ENCODE measurements around the genes DDX43 and EEF1A1.

- PRO-cap, 2 experiments, result no peak in any of the 2 experiments
These were observed 215 bp downstream of the OGFRL1 start for GRCh38 chr6:71288867-71289185.

DNA sequence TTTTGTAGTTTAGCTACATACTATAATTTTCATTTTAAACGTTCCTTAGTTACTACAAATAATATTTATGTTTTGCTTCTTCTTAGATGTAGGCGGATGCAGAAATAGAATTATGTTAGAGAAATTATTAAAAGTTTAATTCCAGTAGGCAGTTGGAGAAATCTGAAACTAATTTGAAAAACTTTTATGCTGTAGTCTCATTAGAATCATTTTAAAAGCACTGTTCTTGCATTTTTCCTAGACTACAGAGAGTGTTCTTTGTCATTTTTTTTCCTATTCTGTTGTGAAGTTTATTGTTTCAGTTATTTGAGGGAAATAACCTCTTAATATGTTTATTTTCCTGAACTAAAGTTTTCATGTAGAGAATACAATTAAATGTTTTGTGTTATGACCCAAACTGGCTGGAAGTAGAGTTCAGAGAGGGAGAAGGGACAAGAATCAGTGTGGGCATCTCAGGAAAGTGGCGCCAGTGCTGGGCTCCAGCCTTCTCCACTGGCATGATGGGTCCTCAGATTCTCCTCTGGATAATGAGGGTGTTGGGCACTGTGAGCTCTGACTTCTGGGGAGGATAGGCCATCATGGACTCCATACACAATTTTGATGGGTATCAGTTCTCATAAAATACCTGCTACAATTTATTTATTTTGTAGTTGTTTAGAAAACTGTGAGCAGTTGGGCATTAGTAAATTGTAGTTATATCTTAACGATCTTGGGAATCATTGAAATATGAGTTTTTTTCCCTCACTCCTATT lies 18.3 kb downstream of the OGFRL1 start:
- PRO-cap, 2 experiments, result no peak in any of the 2 experiments

GRCh38 chr6:71406063-71407363 lies 117.9 kb downstream of the OGFRL1 start:
- PRO-cap, 2 experiments, result no peak in any of the 2 experiments

DNA sequence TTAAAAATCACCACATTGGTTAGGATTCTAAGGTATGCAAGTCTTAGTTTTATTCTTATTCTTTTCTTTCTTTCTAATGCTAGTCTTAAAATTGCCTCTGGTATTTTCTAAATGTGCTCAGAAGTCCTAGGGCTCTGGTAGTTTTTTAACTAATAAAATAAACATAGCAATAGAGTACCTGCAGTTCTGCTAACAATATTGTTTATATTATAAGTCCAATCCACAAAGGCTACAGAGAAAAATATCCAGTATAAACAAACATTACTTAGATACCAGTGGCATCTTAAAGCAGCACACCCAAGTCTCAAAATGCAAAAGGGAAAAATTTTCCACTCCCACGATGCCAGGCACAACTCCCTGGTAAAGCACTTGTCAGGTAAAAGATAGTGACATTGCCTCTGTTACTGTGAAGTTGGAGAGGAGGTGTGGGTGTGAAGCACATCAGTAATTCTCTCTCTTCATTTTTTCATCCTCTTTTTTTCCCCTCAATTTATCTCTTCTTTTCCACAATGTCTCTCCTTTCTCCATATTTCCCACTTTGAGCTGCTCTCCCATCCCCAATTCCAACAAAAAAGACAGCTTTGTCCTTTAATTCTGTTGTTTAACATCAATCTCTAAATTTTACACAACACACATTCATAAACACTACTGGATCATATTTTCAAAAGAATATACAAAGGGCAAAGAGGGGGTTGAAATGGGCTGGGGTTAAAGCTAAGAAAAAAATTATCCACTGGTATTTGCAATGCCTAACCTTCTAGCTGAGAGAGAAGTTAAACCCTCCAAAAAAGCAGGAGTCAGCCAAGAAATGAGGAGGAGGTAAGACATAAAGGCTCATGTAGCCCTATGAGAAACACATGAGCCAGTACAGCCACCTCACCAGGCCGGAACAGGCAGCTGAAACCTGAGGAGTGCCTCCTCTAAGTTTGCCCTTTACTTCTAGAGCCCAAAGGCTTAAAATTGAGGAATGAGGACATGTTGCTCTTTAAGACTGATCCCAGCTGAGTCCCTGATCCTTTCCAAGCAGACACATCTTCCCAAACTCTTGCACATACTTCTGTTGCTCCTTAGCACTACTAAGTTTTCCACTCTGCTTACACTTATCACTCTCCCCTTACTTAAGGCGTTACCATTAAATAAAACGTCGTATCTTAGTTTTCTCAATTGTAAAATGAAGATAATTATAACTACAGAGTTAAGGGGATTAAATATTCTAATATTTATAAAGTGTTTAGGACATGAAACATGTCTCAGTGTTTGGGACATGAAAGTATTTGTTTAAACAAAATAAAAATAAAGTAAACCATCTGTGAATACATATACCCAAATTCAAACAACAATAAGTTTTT lies 123.7 kb downstream of the OGFRL1 start:
- PRO-cap, 2 experiments, result peak in 2 of 2 experiments; most common plus-strand start position 865 of the sequence (in 1); most common minus-strand start position 821 of the sequence (in 1)

DNA sequence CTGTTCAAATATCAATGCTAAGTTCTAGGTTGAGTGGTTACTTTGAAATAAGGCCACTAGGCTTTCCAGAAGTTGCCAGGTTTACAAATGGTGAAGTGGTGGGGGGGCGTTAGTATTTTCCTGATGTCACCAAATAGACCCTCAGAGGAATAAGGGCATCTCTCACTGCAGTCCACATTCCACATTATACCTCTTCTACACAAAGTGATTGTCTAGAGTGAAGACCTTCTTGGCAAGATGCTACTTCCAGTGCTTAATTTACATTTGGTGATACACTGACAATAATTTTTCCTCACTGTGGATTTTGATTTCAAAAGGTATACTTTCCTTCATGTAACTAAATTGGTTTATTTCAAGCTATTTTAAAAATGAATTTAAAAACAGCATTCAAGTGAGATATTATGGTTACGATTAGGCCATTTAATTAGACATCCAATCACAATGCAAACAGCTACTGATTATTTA lies 129.3 kb downstream of the OGFRL1 start:
- PRO-cap, 2 experiments, result no peak in any of the 2 experiments

DNA sequence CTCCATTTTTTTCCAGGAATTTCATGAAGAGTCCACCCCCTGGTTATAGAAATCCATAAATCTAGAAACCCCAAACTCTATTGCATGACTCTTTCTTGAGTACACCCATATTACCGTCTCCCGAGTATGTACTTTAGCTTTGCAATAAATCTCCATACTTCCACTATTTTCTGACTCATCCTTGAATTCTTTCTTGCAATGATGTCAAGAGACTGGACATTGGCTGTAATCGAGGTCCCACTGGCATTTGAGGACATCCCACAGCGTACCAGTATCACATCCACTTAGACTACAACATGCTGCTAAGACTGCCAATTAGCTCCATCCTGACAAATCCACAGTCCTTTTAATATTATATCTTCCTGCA lies 60.6 kb upstream of the KCNQ5 start:
- PRO-cap, 2 experiments, result no peak in any of the 2 experiments

DNA sequence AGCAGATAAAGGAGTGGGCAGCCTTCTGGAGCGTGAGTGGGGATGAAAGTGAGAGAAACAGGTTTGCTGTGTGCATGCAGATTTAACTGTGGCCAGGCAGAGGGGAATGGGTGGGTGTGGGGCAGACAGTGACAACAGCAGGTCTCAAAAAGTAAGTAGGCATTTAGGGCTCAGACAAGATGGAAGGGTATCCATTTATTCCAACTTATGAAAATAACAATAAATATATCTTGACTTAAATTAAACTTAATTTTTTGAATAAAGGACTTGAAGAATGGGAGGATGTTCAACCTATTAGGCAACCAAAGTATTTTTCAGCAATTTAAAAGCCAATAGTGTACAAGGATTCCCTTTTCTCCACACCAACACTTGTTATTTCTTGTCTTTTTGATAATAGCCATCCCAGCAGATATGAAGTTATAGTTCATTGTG lies 149.2 kb downstream of the KCNQ5 start:
- PRO-cap, 2 experiments, result no peak in any of the 2 experiments

DNA sequence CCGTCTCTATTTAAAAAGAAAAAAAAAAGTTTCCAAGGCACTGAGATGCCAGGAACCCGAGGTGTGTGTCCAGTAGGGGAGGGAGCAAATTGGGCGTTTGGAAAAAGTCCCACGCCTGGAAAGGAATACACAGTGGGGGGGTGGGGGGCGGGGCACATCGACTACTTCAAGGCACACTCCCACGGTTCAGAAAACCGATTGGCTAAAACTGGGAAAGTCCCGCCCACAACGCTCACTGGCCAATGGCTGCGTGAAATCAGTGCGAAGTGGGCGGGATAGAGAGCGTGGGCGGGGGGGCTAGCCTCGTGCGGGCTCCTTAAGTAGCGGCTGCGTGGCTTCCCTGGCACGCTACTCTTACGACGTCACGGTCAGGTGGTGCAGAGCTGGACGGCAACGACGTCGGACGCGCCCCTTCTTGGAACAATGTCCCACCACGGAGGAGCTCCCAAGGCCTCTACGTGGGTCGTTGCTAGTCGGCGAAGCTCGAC lies at the start of gene DDX43:
TSS of gene DDX43 (plus strand) at position 346 of the 488 bp plus-strand sequence.
- PRO-cap, 2 experiments, result no peak in any of the 2 experiments

- PRO-cap, 2 experiments, result no peak in any of the 2 experiments
These were observed 1.1 kb downstream of the EEF1A1 start for GRCh38 chr6:73519803-73520029.

GRCh38 chr6:73520758-73521443 lies at the start of gene EEF1A1:
EEF1A1 (minus strand) TSS chr6:73521032.
- PRO-cap, 2 experiments, result peak in 2 of 2 experiments; most common plus-strand start chr6:73521326 (in 1); most common minus-strand start chr6:73521032 (in 2)

DNA sequence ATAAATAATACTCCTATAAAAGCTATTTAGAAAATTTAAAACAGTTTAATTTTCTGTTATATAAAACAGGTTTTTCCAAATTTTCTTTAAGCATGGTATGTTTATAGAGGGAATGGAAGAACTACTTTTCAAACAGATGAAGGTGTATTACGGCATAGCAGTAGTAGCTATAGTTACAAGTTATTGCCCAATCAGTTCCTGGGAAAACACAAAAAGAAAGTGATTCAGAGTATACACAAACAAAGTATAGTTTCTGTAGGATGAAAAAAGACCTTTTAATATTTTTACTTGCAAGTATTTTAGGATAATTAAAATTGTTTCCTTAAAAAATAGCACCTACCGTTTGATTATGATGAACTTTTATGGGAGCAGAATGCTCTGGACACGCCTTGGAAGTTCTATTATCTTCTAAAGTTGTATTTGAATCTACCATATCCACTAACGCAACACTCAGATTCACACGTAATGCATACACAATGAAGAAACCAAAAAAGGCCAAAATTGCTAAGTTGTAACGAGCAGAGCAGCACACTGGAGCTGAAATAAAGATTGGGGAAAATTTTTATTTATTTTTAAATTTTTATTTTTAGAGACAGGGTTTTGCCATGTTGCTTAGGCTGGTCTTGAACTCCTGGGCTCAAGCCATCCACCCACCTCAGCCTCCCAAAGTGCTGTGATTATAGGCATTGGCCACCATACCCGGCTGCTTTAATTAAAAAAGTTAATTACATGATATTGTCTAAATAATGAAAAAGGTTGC lies 9.5 kb downstream of the SLC17A5 start:
- PRO-cap, 2 experiments, result no peak in any of the 2 experiments

DNA sequence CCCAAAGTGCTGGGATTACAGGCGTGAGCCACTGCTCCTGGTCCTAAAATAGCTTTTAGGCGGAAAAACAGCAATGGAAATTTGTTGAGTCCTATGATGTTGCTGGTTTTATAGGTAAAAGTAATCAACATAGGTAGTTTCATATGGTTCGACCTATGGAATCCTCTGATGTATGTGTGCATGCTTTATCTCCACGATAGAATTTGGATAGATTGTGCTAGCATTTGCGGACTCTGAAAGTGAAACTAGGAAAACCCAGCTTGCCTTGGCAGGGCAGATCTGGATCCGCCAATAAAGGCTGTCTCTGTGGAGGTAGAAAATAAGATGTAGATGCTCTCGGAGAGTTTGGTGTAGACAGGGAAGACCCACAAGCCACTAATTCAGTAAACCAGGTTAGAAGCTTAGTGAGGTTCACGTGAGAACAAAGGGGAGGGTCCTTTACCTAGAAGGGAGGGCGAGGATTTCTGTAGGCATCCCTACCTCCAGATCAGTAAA lies 1.0 kb upstream of the SLC17A5 start:
- PRO-cap, 2 experiments, result no peak in any of the 2 experiments

DNA sequence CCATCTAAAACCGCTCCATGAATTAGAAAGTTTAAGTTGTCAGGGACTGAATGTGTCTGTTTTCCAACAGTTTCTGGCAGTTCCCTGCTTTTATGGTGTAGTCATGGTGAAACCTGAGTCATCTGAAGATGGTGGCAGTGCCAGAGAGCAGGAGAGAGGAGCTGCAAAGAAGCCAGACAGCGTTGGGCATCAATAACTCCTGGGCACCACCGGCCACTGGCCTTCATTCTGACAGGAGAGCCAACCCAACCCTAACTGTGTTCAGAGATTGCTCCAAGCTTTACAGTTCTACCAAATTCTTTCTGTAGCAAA lies 902 bp upstream of the CD109 start:
- PRO-cap, 2 experiments, result no peak in any of the 2 experiments

GRCh38 chr6:74075379-74075909 lies 379.4 kb downstream of the CD109 start:
- PRO-cap, 2 experiments, result no peak in any of the 2 experiments

- PRO-cap, 2 experiments, result no peak in any of the 2 experiments
These were observed 129.9 kb downstream of the COL12A1 start for GRCh38 chr6:75075869-75076535.

DNA sequence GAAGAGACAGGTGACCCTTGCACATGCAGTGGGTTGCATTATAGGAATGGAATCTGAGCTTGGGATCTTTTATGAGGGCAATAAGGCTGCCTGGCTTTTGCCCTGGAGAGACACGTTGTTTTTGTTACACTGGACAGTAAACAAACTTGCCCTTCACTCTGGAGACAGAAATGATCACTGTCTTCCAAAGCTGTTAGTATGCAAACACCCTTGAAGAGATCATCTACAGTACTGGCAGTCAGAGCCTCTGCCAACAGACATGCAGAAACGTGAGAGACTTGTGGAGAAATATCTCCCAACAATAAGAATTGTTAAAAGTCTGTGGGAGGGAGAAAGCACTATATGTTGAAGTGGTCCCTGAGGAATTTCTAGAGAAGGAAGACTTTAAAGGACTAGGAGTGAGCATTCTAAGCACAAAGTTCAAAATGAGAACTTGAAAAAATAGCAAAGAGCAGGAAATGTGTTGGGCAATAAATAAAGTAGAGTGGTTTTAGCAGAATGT lies 6.2 kb upstream of the COL12A1 start:
- PRO-cap, 2 experiments, result no peak in any of the 2 experiments

GRCh38 chr6:75275134-75275419 lies 9.5 kb downstream of the TMEM30A start:
- PRO-cap, 2 experiments, result no peak in any of the 2 experiments

GRCh38 chr6:78957795-78958998 lies 90.8 kb downstream of the IRAK1BP1 start:
- PRO-cap, 2 experiments, result no peak in any of the 2 experiments

GRCh38 chr6:79060251-79061118 lies 17.6 kb downstream of the PHIP start:
- PRO-cap, 2 experiments, result no peak in any of the 2 experiments

GRCh38 chr6:79419988-79420530 lies 117.2 kb downstream of the LCA5 start:
- PRO-cap, 2 experiments, result no peak in any of the 2 experiments